Cardiac ventricle fibroblast (primary cell): ENCODE results near the gene THEMIS.

DNA sequence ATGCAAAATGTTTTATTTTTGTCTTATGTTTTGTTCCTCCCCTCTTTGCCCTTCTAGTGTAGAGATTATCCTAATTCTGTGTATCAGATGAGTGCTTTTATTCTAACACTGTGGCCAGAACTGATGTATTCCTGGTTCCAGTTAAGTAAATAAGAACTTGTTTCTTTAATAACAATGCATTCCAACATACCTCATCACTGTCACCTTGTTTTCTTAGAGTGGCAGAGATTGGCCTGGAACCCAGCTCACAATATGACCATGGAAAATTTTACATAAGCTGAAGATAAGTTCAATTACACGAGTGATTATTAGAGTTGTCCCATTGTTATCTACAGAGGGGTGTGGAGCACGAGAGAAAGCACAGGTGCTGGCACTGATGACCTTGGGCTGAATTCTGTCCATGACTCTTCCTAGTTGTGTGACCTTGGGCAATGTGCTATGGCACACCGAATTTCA is 194.9 kb downstream of the TRDN start:
- RAMPAGE, long total RNA, result no peak

DNA sequence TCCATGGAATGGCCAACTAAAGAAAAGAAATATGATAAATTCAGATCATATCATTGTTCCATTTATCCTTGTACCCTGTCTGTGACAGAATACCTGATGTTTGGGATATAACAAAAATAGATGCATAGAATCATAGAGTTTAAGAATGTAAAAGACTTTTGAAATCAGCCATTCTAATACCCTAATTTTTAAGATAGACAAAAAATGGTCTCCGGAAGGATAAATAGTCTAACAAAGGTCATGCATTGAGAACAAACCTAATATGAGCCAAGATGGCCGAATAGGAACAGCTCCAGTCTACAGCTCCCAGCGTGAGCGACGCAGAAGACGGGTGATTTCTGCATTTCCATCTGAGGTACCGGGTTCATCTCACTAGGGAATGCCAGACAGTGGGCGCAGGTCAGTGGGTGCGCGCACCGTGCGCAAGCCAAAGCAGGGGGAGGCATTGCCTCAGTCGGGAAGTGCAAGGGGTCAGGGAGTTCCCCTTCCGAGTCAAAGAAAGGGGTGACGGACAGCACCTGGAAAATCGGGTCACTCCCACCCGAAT is 164.9 kb downstream of the TRDN start:
- RAMPAGE, long total RNA, result no peak

DNA sequence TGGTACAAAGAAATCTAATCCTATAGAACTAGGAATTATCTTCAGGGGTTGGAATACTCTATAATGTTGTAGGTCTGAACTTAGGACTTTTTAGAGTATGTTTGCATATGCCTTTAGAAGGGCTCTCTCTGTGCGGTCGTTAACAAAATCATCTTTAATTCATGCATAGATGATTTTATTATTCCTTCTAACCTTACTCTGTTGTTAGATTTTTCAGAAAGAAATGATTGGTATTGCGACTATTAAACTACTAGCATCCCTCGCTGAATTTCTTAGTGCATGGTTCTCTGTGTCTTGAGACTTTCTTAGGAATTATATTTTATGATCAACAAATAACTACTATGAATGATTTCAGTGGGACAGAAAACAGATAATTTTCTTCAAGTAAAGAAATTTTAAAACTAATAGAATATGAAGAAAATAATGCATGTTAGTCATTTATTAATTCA is 142.6 kb downstream of the TRDN start:
- RAMPAGE, long total RNA, result no peak

DNA sequence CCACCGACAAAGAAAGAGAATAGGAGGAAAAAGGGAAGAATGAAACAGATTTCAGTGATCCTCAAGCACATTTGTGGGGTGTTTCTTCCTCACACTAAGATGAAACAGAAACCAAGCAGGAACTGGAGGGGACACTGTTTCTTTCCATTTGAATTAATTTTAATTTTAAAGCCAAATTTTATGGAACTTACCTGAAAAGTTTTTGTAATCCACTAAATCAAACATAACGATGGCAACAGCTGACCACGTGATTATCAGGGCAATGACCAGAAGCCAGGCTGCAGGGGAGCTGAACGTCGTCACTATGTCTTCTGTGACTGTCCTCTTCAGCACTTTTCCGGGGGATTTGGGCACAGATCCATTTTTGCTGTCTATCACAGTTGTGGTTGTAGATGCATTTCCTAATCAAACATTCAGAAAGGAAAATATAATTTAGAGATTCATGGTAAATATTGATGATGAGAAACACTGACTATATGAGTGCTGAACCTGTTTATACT is 66.0 kb downstream of the TRDN start:
- RAMPAGE, long total RNA, result no peak

GRCh38 chr6:123636255-123636738 is 453 bp downstream of the TRDN start:
- RAMPAGE, long total RNA, result no peak

- RAMPAGE, long total RNA, result no peak
These were observed 53.9 kb upstream of the TPD52L1 start for GRCh38 chr6:125099353-125100493.

DNA sequence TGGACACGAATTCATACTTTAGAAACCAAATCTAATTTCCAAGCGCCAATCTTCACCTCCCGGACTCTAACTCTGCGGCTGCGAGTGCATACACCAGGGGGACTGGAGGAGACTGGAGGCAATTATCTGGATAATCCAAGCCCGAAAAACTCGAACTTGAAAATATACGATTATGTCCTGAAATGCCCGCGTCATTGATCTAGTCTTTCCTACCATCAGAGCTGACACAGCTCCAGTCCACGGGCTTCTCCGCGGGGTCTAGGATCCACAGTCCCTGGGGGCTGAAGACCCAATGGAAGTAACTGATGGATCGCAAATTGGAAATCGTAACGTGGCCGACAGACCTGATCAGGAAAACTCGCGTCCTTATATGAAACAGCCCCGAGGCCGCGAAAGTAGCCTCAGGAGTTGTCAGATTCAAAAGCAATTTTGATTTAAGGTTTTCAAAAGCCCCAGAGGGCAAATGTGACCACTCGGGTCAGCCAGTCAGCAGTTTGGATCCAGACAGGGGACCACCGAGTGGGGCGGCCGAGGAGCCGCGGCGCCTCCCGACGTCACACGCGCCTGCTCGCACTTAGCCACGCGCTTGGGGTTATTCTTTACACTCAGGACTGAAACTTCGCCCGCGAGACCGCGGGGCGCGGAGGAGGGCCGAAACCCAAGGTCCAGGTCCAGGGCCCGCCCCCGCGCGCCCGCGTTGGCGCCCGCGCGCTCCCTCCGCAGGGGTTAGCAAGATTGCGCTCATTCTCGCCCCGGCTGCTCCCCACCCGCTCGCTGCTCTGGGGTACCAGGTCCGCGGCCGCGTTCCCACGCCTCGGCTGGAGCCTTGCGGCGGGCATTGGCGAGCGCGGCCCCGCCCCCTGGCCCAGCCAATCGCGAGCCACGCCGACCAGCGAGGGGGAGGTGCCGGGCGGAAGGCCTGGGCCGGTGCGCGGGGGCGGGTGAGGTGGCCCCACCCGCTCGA is 535 bp upstream of the HEY2 start:
- RAMPAGE, long total RNA, result no peak

GRCh38 chr6:125753141-125753897 is 3.9 kb downstream of the HEY2 start:
- RAMPAGE, long total RNA, result no peak

DNA sequence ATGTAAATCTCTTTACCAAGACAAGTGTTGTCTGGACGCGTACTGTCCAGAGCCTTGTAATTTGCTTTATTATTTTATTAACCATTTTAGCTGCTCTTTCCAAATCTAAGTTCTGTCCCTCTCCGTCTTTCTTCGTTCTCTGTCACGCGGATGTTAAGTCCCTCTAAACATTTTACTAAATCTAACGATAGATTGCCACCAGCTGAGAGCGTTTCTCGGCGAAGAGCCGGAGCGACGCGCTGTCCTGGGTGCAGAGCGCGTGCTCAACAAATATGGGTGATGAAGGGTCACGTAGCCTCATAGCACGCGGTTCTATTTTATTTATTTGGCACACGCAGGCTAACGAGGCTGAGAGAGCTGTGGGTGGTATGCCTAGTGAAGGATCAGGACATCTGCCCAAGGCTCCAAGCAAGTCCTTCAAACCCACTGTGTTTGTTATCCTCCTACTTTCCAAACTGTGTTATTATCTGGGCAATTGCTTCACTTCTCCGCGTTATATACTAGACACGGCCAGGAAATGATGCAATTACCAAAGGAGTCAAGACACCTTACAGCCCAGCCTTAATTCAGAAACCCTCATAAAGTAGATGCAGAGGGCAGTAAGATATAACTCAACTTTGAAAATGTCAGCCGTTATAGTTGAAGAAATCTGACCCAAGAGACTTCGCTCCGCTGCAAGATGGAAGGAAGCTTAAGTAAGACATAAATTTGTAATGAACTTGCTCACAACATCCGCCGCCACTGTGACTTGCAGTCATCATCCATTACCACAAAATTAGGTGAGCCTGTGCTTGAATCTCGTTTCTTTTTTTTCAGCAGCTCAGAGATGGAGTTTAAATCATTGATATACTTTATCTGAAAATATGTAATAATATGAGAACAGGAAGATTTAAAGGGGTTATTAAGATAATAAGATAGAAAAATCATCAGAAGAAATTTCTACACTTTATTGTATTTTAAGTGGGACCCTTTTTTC is 9.9 kb upstream of the NCOA7 start:
- RAMPAGE, long total RNA, result no peak

DNA sequence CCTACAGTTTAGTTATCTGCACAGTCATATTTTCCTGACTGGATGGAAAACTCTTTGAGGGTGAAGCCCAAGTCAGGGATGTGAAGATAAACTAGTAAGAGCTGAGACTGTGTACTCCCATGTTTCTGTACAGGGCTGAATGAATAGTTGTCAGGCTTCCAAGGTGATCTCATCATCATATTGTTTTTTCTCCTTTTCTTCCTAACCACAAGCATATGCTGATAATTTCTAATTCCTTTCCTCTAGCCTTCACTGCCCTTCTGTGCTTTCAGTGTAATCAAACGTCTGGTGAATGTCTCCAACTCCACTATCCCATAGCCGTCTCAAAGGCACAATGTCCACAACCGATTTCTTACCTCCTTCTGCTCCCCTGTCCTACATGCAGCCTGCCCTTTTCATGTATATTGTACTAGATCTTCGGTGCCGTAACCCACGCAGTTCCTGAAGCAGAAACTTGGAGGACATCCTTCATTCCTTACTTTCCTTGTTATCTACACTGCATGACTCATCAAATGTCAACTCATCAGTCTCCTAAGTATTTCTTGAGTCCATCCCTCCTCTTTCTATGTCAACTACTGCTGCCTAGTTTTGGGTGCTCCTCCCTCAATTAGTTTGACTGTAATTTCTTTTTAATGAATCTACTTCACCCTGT is 21.8 kb downstream of the NCOA7 start:
- RAMPAGE, long total RNA, result no peak

DNA sequence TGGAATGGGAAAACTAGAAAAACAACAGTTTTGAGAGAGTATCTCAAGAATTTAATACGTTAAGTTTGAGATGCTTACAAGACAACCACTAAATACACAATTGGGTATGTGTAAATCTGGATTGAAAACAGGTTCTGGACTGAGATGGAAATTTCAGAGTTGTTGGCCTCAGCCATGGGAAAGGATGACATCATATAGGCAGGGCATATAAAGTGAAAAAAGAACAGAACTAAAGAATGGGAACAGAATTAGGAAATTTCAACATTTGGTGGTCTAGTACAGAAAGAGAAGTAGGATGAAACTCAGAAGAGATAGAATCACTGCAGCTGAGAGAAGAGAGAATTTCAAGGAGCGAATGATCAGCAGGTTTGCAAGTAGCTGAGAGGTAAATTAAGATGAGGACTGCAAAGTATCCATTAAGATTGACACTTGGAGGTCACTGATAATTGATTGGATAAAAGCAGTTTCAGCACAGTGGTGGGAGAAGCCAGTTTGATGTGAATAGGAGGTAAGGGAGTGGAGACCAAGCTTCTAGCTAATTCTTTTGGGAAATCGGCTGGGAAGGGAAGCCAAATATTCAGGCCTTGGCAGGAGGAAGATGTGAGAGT is 37.3 kb downstream of the NCOA7 start:
- RAMPAGE, long total RNA, result no peak

DNA sequence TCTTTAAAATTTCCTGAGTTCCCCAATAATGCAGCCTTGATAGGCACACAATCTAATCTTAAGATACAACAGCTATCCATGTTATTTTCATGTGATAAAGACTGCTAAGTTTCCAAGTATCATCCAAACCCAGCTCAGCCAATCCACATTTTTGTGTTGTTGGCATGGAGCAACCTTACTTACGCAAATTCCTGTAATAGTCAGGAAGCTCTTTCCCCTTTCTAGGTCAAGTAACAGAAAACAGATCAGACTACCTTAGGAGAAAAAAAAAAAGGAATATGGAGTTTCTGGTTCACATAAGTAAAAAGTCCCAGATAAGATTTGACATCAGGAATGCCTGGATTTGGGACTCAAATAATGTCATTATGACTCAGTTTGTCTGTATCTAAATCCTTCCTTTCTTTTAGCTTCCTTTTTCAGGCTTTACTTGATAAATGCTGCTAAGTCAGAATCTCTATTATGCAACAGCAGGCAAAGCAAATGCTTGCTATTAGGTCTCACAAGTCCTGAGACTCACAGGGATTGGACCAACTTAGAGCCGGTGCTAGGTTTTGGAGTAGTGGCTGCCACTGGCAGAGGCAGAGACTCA is 44.5 kb downstream of the NCOA7 start:
- RAMPAGE, long total RNA, result no peak

GRCh38 chr6:125945438-125945864 is 11.1 kb upstream of the HINT3 start:
- RAMPAGE, long total RNA, result no peak

DNA sequence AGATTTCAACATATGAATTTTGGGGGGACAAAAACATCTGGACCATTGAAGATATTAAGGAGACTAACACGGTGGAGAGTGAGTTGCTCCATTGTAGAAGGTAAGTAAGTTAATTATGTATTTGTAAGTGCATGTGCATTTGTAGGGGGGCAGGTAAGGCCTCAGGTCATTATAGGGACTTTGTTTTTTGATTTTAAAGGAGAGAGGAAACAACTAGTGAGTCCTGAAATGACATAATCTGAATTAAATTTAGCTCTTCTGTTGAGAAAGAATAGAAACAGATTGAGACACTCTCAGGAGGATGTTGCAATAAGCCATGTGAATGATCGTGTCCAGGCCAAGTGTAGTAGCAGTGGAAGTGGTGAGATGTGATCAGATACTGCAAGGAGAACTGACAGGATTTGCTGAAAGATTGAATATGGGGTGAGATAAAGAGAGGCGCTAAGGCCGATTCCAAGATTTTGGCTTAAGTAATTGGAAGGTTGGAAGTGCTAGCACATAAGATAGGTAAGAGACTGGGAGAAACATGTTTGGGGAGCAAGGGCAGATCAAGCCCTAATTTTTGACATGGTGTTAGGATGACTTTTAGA is 2.6 kb upstream of the CENPW start:
- RAMPAGE, long total RNA, result no peak

- RAMPAGE, long total RNA, result no peak
These were observed 2.0 kb downstream of the RSPO3 start for GRCh38 chr6:127120205-127121119.

- RAMPAGE, long total RNA, result no peak
These were observed 26.3 kb downstream of the ECHDC1 start for GRCh38 chr6:127317003-127317700.

GRCh38 chr6:127900836-127901469 is at the start of gene THEMIS:
TSS of gene THEMIS (minus strand) at chr6:127901058.
- RAMPAGE, long total RNA, result no peak

DNA sequence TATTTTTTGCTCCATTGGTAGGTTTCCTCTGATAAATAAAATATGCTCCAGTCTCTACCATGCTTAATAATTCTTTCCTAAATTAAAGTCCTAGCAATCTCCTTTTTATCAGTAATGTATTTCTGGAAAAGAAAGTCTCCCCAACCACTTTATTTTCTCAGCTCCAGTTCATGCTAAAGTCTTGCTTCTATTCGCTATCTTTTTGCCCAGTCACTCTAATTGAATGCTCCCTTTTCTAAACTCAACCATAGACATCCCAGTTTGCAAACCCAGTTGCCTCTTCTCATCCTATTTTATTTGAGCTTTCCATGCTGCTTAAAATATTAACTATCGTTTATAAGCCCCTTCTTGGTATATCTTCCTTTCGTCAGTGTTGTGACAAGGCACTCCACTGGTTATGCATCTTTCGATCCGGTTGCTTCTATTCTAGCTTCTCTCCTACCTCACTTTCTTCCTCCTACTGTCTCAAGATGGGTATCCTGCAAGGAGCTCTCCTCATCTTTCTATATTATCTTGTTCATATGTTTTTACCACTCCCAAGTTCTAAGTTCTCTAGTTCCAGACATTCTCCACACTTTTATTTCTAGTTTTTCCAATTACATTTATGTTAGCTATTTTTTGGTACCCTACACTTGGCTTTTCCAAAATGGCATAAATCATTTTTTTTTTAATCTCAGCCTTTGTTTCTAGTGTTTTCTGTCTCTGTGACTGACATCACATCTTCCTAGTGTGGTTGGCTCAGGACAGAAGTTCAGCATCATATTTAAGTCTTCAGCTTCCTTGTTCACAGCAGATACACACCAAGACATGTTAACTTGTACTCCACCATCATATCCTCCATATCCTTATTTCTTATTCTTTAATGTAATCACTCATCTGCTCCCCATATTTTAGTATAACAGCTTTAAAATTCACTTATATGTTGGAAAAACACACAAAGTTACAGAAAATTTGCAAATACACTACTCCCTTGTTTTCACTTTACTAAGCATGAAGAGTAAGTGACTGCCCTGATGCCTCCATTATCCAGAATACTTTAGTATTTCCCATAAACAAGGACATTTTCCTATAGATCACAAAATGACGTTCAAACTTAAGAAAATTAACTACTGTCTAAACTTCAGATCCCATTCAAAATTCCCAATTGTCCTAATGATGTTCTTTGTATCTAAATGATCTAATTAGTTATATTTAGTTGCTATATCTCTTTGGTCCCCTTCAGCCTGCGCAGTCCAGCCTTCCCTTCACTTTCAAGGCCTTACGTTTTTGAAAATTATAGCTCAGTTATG is 150.8 kb upstream of the THEMIS start:
- RAMPAGE, long total RNA, result no peak

- RAMPAGE, long total RNA, result no peak
These were observed 174.5 kb upstream of the THEMIS start for GRCh38 chr6:128075182-128075957.

- RAMPAGE, long total RNA, result no peak
These were observed 217.4 kb downstream of the PTPRK start for GRCh38 chr6:128302914-128303547.